Vein endothelial cell (primary cell): ENCODE data around the genes PTPRS and CAPS.

DNA sequence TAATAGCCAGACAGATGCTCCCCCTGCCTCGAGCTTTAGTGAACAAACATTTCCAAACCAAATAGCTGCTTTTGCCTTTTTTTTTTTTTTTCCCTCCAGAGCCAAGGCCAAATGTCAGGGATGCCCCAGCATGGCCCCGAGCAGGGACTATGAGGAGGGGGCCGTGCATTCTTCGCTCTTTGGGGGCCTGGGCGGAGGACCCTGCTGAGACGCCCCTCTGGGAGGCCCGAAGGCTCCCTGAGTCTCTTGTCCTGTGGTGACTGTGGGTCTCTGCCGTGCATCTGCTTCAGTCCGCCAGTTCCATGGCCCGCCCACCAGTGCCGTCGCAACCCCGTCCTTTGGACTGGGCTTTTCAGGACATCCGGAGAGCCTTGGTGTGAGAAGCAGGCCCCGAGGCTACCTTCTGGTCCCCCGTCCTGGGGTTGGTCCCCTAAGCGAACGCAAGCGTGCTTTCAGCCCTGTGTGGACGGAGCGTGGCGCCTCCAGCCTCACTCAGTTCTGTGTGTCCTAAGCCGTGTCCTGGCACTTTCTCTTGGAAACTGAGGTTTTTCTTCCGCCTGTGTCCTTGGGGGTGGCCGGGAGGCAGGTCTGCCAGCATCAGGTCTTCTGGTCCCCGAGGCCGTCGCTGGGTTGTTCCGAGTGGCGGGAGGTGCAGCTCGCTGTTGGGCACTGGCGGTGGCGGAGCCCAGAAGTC is 99.3 kb downstream of the KDM4B start:
- CAGE, long polyA plus RNA: no peak

- CAGE, long polyA plus RNA: no peak
Measured at GRCh38 chr19:5101726-5102124, 132.8 kb downstream of the KDM4B start.

DNA sequence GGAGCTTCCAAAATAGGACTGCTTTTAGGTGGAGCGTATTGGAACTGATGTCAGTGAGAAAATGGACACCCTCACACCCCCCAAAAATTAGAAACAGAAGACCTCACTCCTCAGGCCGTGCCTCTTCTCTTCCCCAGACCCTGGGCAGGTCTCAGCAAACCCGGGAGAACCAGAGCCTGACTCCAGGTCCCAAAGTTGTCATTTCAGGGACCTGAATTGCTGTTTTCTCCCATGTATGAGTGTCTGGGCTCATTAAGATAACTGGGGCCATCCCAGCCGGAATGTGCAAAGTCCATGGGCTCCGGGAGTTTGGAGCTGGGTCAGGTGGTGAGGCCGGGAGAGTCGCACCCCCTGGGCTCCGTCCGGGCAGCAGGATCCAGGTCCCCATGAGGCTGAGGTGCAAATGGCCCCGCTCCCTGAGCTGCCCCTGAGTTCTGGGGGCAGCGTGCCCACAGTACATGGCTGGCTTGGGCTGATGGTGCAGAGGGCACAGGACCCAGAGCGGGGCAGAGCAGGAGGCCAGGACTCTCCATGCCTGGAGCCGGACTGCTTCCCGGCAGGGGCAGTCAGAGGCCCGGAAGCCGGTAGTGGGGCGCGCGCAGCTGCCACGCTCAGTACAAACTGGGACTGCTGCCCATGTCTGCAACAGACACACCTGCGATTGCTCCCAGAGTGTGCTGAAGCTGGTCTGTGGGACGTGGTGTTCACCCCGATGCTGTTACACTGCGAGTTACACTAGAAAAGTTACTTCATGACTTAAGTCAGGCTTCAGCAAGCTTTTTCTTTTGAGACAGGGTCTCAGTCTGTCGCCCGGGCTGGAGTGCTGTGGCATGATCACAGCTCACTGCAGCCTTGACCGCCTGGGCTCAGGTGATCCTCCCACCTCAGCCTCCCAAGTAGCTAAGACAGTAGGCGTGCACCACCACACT is 136.0 kb downstream of the KDM4B start:
- CAGE, long polyA plus RNA: no peak

- CAGE, long polyA plus RNA: no peak
Measured at GRCh38 chr19:5130260-5130991, 161.5 kb downstream of the KDM4B start.

- CAGE, long polyA plus RNA: no peak
Measured at GRCh38 chr19:5130992-5131373, 162.1 kb downstream of the KDM4B start.

- CAGE, long polyA plus RNA: no peak
Measured at GRCh38 chr19:5131374-5132503, 162.8 kb downstream of the KDM4B start.

DNA sequence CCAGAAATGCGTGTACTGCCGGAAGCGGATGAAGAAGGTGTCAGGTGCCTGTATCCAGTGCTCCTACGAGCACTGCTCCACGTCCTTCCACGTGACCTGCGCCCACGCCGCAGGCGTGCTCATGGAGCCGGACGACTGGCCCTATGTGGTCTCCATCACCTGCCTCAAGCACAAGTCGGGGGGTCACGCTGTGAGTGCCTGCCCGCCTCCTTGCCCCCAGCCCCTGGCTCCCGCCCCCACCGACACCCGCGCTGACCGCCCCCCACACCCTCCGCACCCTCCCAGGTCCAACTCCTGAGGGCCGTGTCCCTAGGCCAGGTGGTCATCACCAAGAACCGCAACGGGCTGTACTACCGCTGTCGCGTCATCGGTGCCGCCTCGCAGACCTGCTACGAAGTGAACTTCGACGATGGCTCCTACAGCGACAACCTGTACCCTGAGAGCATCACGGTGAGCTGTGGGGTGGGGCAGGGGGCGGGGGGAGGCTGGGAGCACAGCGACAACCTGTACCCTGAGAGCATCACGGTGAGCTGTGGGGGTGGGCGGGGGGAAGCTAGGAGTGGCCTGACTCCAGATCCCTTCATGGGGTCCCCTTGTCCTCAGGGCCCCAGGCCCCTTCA is 175.2 kb downstream of the KDM4B start:
- CAGE, long polyA plus RNA: no peak

- CAGE, long polyA plus RNA: no peak
Measured at GRCh38 chr19:5219744-5220168, 120.9 kb downstream of the PTPRS start.

DNA sequence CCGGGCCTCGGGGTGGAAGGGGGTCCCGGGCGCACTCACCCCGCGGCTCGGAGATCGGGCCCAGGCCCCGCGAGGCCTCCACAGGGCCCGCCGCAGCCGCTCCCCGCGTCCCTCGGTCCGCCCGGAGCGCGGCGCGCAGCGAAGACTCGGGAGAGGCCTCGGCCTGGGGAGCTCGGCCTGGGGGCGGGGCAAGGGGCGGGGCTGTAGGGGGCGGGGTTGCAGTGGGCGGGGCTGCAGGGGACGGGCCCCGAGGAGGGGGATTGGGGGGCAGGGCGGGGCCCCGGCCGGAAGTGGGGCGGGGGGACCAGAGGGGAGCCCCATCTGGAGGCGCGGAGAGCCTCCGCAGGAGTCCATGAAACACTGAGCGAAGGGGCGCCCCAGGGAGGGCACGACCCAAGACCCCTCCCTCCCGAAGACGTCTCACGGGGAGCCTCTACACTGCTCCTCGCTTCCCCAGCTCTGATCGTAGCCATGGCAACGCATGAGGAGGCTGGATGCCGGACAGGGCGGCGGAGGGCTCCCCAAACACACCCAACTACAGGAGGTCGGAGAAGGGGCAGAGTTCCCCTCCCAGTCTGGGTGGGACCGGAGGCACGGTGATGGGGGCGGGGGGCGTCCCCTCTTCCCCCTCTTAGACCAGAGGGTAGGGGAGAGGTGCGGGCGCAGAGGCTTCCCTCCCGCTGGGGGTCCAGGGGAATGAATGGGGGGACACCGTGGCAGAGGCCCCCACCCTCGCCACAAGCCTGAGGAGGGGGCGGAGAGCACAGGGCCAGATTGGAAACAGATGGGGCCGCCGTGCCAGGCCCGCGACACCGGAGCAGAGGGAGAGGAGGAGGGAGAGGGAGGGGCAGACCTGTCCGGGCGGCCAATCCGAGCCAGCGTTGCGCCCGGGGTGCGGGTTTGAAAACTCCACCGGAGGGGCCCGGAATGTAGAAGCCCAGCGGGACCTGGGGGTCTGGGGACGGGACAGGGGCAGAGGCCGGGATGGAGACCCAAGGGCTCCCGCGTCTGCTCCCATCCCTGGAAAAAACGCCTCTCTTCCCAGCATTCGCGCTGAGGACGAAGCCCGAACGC is 47.2 kb downstream of the PTPRS start:
- CAGE, long polyA plus RNA: no peak

- CAGE, long polyA plus RNA: no peak
Measured at GRCh38 chr19:5298455-5298783, 42.2 kb downstream of the PTPRS start.

DNA sequence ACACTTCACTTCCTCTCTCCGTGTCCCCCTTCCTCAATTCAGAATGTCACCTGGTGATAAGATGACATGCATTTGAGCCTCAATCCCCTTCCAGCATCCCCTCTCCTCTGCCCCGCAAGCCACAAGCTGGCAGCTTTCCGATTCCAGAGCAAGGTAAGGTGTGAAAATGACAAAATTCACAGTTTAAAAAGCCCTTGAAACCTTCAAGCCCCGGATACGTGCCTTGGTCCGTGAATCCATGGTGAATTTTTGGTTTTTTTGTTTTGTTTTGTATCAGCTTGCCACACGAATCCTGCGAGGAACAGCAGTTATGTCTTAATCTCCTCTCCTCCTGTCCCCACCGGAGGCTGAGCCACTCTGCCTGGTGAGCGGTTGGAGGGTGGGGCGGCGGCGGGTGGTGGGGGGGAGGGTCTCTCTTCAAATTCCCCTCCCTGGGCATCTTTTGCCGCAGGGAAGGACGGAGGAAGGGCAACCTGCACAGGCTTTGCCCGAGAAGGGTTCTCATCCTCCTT is 4.1 kb downstream of the PTPRS start:
- CAGE, long polyA plus RNA: no peak

DNA sequence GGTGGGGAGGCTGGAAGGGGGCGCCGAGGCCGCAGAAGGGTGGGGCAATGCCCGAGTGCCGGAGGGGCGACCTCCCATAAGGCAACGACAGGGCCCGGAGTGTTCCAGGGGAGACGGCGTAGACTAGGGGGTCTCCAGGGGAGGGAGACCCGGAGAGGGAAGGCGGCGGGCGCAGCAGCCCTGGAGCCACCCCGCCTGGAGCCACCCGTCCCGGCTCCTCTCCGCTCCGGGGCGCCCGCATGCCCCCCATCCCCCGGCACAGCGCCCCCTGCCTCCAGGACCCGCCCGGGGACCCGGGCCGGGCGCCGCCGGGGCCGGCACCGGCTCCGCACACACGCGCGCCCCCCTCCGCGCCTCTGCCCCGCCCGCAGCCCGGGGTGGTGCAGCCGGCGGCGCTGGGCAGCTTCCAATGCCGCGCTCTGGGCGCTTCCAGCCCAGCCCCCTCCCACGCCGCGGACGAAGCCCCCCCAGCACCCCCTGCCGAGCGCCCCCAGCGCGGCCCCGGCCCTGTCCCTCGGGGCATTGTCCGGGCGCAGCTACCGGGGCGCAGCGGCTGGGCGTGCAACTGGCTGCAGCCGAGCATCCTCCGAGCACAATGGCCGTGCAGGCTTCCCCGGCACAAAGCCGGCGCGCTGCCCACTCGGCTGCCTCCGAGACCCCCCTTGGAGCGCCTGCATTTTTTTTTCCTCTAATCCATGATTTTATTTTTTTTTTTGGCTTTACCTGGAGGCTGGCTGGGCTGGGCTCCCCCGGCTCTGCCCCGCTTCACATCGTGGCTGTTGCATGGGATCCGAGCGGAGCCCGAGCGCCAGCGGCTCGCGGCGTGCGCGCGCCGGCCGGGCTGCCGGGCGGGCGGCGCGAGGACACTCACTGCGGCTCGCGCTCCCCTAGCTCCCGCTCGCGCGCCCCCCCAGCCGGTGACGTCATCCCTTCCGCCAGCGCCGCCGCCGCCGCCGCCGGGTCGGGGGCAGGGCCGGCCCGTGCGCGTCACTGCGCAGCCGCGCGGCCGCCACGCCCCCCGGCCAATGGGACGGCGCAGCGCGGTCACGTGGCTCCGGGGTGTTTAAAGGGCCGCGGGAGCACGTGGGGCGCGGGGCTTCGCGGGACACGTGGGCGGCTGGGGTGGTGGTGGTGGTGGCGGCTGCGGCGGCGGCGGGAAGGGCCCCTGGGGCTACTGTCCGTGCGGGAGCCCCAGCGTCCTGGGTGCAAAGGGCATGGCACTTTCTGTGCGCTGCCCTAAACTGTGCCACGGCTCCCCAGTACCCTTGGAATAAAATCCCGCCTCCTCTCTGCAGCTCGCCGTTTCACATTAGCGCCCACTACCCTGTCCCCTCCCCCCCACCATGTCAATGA is at the start of gene PTPRS:
Gene PTPRS (minus strand): TSS at position 872 of the 1,353 bp plus-strand sequence.
- CAGE, long polyA plus RNA: no peak

DNA sequence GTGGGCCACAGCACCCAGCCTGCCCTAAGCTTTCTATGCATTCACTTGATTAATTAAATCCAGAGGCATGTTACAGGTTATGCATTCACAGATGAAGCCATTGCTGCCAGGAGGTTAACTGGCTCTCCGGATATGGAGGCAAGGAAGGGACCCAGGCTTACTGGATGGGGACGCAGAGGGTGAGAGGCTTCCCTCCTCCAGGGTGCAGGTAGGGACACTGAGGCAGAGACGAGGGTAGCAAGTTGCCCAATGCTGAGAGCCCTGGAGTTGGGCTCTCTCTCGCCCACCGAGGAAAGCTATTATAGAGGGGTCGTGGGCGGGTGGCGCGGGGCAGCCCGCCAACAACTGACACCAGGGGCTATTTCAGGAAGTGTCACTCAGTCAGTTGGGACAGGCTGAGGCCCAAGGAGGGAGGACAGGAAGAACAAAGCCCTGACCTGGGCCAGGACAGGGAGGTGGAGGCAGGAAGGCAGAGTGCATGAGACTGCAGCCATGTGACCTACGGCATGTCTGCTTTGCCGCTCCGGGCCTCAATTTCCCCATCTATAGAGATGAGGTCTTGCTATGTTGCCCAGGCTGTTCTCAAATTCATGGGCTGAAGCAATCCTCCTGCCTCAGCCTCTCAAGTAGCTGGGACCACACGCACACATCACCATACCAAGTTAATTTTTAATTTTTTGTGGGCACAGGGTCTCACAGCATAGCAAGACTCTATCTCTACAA is 82.7 kb downstream of the ZNRF4 start:
- CAGE, long polyA plus RNA: no peak

- CAGE, long polyA plus RNA: no peak
Measured at GRCh38 chr19:5546353-5546837, 76.2 kb downstream of the SAFB2 start.

GRCh38 chr19:5623425-5623563 is 411 bp downstream of the SAFB start:
- CAGE, long polyA plus RNA: no peak

GRCh38 chr19:5697058-5697813 is 7.1 kb downstream of the RPL36 start:
- CAGE, long polyA plus RNA: no peak

DNA sequence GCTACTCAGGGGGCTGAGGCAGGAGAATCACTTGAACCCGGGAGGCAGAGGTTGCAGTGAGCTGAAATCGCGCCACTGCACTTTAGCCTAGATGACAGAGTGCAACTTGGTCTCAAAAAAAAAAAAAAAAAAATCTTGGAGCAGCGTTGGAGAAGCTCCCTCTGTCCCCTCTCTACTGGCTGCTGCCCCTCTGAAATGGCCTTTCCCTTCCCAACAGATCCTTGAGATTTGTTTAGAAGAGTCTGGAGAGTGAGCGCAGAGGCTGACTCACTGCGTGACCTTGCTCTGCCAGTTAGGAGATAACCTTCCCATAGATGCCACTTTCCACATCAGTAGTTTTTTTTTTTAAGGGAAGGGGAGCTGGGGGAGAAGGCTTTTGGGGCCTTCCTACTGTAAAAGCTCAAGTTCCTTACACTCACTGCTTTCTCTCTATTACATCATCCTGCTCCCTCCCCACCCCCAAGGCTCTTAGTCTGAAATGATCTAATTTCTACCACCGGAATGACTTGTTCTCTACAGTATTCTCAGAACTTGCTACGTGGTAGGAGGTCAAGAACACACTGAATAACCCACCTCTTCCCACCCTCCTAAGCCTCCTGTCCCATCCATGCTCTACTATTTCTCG is 1.5 kb downstream of the LONP1 start:
- CAGE, long polyA plus RNA: no peak

DNA sequence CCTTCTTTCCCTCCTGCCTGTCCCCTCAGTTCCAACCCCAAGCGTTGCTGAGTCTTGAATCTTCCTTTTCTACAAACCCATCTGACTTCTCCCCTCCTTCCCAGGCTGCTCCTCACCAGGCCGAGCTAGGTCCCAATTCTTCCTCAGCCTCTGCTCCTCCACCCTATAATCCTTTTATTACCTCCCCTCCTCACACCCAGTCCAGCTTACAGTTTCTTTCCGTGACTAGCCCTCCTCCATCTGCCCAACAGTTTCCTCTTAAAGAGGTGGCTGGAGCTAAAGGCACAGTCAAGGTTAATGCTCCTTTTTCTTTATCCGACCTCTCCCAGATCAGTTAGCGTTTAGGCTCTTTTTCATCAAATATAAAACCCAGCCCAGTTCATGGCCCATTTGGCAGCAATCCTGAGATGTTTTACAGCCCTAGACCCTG is 9.1 kb upstream of the FUT6 start:
- CAGE, long polyA plus RNA: no peak

- CAGE, long polyA plus RNA: no peak
Measured at GRCh38 chr19:5913685-5914350, at the start of gene CAPS. CAPS (plus strand) TSS chr19:5914254.

GRCh38 chr19:5935168-5935713 is 21.2 kb downstream of the CAPS start:
- CAGE, long polyA plus RNA: no peak